Calu3 (cell line): ENCODE data around the gene CHAF1B.

DNA sequence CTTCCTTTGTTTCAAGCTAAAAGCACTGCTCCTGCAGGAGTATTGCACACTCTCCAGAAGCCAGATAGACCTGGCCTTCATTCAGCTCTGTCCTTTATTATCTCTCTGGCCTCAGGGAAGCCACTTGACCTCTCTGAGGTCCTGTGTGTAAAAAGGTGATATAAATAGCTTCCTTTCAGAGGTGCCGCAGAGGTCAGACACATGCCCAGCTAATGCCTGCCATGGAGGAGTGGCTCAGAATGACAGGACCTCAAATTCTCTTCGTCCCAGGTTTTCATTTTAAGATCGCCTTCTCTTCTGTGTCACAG is 5.4 kb upstream of the RCAN1 start:
- PRO-cap: no peak

DNA sequence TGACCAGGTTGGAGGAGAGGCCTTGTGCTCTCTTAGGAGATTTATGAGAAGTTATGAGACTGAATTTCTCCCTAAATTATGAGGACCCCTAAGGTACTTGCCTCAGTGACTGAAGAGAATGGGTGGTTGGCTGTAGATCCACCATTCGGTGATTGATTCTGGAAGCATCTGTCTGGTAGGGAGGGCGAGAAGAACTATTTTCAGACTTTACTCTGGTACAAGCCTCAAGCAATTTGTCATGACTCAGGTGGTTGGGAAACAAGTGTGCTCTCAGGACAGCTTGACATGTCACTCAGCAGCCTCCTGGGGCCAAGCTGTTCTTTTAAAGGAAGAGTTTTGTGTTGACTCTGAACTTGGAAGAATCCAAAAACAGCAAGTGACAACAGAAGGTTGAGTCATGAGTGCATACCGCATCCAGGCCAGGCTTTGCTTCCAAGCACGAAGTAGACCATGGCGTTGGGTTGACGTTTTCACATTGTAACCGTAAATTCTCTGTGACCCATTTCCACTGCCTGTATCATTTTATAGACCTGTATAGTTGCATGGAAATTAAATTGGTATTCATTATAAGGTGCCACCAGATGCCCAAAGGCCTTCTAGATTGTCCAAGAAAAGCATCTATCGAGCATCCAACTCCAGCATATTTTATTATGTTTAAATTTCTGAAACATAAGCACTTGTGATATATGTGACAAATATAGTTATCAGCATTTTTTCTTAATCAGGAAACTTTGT is 66.0 kb downstream of the CLIC6 start:
- PRO-cap: no peak

- PRO-cap: no peak
These were observed 132.3 kb downstream of the CLIC6 start for GRCh38 chr21:34800945-34801620.

DNA sequence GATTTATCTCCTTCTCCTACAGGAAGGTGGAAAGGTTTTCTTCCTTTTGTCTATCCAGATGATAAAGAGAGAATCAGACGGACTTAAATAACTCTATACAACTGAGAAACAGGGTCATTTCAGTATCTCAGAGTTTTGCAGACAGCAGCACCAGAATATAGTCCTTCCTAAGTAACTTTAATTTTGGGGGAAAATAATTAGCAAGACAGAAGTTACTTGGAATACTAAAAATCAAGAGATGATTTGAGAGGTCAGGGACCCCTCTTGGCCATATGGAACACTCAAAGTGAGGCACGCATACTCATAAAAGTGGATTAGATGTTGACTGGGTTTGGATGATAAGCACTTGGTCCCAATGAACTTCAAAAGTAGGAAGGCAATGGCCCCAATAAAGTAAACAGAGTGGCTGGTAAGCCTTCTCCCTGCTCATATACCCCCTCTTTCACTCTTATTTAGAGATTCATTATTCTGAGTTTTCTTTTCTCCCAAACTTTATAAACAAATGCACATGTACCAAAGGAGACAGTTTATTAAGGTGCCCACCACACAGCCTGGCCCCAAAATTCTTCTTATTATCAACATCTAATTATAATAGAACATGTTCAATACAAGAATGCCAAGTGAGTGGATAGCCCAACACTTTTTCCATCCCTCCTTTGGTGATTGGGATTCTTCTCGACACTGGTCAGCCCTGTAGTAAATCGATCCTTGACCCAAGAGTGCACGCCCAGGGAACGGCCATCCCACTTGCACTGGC is 161.3 kb downstream of the CLIC6 start:
- PRO-cap: no peak

DNA sequence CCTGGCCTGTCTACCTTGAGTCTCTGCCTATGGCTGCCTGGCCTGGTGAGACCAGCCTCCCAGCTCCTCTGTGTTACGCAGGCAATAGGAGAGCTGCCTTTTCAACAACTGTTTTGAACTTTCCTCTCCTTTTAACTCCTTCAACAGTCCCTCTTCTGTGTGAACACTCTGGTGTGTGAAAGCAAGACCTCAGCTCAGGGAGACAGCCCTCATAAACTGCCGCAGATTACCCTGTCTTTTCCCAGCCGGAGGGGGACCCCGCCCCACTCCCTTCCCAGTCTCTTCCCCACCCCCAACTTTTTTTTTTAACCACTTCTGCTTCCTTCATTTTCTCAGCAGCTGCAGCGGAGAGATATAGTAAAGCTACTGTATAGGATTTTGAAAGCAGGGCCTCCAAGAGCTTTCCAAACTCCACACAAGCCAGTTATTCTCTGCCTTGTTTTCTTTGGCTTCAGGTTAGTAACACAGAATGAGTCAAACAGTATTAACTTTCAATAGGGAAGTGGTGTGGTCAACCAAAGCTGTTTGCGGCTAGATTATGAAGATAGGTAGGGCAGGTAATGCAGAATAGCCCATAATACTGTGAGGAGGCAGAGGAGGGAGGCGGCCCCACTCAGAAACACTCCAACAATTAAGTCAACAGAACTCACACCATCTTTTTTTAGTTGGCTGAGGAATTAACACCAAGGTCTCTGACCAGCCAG is 176.8 kb downstream of the CLIC6 start:
- PRO-cap: bidirectional peak, plus-strand start at position 575 of the sequence, minus-strand start at position 268 of the sequence

DNA sequence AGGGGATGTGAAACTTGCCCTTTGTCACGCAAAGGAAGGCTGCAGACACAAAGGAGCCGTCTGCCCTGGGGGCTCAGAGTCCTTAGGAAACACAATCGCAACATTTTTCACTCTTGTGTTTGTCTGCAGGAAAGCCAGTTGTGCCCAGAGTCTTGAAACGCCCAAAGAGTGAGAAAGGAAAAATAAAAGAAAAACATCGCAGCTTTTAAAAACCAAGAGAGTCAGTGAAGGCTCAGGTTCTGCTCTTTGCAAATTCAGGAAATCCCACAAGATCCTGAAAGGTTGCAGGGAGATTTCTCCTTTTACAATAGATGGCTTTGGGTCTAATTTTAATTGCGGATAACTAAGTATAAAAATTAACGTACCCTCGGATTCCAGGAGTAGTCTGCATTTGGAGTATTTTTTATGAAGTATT is 183.0 kb downstream of the RUNX1 start:
- PRO-cap: no peak

DNA sequence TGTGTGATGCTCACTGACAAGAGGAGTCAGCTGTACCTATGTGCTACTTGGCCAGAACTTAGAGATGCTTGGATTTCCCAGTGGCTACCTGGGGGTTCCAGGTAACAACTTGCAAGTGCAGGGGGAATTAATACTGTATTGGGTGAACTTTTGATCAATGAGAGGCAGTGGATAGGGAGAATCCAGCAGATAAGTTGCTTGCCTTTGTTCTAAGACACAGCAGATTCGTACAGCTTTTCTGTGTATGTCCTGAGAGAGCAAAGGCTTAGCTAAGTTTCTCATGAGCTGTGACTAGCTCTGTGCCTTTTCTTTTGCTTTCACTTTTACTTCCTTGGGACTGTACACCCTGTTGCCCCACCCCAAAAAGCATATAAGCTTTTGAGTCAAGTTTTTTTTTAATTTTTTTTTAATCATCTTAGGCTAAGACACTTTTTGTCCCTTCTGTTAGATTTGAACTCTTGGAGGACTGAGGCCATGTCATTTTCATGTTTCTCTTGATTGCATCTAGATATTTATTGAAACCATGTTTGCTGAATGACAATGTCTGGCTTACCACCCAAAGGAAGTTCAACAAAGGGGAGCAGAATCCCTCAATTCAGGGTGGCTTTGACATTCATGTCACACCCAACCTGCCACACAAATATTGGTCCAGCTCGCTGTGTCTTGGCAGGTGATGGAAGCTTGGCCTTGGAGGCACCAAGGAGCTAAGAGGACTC is 115.1 kb downstream of the RUNX1 start:
- PRO-cap: no peak

GRCh38 chr21:35045376-35046098 is 3.6 kb downstream of the RUNX1 start:
- PRO-cap: no peak

DNA sequence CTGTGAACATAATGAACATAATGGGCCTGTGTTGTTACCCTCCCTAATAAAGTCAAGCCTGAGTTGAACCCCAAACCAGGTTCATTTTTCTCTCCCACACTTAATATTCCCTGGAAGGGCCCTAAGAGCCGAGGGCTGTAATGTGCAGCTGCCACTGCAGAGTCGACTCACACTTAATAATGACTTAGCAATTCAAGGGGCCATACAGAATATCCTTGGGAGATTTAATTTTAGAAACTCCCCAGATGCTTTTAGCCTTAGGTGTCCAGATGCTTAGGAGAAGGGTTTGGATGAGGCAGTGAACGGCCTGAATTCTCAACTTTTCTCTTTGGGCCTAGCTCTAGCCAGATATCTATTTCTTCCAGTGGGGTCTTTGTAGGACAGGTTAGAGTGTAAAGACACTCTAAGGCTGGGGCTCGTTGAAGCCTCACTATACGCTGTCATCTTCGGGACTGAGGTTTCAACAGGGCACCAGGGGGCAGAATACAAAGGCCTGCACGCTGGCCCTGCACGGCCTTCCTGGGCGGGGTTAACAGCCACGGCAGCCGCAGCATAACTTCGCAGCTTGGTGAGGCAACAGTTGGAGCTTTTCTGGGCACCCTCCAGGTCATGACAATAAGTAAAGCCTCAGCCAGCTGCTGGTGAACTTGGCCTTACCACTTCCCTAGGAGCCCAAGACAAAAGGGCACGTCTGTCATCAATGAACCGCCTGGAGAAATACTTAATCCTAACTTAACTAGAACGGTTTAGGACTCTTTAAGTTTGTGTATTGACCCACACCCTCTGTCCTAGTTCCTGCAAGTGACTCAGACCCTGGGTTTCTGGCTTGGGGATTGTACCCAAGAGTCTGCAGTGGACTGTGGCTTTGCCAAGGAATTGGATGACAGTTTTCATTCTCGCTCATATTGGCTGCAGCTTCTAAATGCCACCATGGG is 2.1 kb upstream of the RUNX1 start:
- PRO-cap: bidirectional peak, plus-strand start at position 579 of the sequence, minus-strand start at position 454 of the sequence; bidirectional peak, plus-strand start at position 852 of the sequence, minus-strand start at position 723 of the sequence

DNA sequence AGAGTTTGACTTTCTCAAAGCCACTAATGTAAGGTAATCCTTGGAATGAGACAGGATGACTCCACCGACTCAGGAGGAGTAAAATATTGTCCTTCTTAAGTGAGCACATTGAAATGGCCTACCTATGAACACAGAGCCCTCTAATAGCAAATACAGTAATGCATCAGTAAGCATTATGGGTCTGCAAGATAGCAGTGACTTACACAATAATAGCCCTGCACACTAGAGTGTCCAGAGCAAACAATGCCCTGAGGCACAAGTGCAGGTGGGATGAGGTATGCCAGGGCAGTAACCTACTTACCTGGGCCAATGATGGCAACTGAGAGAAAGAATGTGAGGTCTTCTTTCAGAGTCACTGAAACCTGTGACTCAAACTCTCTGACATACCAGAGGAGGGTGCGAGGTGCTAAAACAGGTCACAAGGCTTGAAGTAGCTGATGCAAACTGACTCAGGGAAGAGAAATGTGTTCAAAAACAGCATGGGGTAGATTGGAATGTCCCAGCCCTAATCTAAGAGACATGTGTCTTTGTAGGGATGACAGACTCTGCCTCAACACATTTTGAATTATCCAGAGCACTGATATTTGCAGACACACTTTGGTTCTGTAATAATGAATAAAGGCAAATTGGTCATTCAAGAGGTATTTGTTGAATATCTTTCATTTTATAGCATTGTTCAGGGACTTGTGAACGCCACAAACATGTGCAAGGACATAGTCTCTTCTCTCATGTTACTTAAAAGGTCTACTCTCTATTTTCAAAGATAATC is 168.5 kb upstream of the RUNX1 start:
- PRO-cap: unidirectional peak, plus-strand start at position 513 of the sequence

GRCh38 chr21:35232388-35233134 is 183.5 kb upstream of the RUNX1 start:
- PRO-cap: bidirectional peak, plus-strand start at chr21:35232918, minus-strand start at chr21:35232670

- PRO-cap: no peak
These were observed 479.5 kb upstream of the RUNX1 start for GRCh38 chr21:35528471-35529180.

DNA sequence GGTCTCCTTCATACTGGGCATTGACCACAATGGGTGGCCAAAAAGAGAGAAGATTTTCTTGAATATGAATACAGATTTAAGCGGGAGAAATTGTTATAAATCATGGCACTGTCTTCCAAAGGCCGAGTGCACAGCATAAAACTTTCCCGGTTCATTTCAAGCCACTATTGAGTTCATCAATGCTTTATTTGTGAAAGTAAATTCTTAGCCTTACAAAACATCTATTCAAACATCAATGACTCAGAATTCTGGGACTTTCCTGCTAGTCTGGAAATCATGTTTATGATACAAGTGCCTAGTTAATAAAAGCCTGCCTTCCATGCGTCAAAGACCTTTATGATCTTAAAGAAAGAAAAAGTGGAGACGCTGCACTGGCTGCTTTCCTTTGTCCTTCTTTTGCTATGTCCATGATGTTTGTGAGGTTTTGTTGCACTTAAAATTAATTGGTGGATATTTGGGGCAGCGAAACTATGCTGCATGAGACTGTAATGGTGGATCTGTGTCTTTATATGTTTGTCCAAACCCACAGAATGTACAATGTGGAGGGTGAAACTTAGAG is 137.7 kb downstream of the SETD4 start:
- PRO-cap: unidirectional peak, plus-strand start at position 345 of the sequence

DNA sequence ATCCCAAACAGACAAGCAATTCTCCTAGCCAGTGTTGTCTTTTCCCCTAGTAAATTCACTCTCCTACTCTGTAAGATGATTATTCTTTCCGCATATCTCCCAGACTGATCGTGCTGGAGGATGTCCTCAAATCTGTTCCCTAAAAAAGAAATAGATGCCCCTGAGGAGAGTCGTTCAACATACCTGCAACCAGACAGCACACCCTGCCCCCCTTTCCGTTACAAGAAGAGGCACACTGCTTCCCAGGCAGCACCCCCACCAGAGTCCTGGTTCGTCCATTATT is 5.6 kb downstream of the CBR1 start:
- PRO-cap: no peak

- PRO-cap: no peak
These were observed 4.8 kb upstream of the CBR3 start for GRCh38 chr21:36129945-36130583.

DNA sequence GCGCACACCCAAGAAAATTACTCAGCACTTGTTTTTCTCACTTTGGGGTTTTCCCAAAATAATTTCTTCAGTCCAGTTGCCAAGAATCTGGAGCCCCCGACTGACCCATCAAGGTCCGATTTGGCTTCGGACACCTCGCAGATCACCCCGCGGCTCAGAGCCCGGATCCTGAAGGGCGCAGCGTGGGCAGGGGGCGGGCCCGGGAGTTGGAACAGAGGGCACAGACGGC is 180 bp upstream of the CBR3 start:
- PRO-cap: bidirectional peak, plus-strand start outside the sequence, minus-strand start at position 156 of the sequence

- PRO-cap: unidirectional peak, minus-strand start at chr21:36156317
These were observed 473 bp upstream of the DOP1B start for GRCh38 chr21:36155976-36156726.

- PRO-cap: no peak
These were observed 17.2 kb downstream of the DOP1B start for GRCh38 chr21:36173810-36174166.

- PRO-cap: no peak
These were observed 42.0 kb upstream of the MORC3 start for GRCh38 chr21:36277814-36278484.

GRCh38 chr21:36384976-36385910 is at the start of gene CHAF1B:
CHAF1B (plus strand) TSS chr21:36385392.
- PRO-cap: unidirectional peak, plus-strand start at chr21:36385392; unidirectional peak, plus-strand start at chr21:36385485